SK-MEL-5 (cell line): Measurements from ENCODE around the genes TIMM50 and LEUTX.

DNA sequence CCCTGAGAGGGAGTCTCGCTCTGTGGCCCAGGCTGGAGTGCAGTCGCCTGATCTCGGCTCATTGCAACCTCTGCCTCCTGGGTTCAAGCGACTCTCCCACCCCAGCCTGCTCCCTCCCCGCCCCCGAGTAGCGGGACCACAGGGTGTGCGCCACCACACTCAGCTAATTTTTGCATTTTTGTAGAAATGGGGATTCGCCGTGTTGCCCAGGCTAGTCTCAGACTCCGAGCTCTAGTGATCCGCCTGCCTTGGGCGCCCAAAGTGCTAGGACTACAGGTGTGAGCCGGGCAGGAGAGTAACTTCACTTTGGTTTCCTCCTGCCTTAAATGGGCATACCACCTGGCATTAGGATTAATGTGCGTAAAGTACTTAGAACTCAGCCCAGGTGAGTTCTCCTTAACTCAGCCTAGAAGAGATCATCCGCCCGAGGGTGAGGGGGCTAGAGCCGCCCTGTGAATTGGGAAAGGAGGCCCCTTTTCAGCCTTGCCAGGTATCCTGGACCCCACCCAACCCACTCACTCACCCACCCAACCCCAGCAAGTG, 1.4 kb upstream of the ZFP36 start:
RAMPAGE:
- cytosol, long total RNA, result no peak
- long total RNA, result no peak
- nucleus, long total RNA, result no peak

GRCh38 chr19:39406965-39407485, 378 bp downstream of the ZFP36 start:
RAMPAGE:
- cytosol, long total RNA, result no peak
- long total RNA, result no peak
- nucleus, long total RNA, result no peak

DNA sequence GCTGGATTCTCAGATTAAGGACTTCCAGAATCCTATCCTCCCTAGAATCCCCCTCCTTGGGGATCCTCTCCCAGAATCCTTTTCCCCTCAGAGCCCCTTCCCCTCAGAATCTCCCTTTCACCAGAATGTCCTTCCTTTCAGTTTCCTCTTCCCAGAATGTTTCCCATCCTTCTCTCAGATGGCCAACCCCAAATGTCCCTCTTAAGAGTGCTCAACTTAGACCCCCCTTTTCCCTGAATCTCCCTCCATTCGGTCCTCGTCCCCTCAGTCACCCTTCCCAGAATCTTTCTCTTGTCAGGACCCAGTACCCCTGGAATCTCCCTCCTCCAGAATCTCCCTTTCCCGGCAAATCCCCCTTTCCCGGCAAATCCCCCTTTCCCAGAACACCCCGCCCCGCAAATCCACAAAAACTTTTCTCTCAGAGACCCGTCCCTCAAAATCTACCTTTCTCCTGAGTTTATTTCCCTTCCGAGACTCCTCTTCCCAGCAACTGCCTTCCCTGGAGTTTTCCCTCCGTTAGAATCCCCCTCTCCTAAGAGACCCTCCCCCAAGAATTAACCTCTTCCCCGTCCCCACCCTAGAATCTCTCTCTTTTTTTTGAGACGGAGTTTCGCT, 744 bp upstream of the RPS16 start:
RAMPAGE:
- cytosol, long total RNA, result no peak
- long total RNA, result no peak
- nucleus, long total RNA, result no peak

DNA sequence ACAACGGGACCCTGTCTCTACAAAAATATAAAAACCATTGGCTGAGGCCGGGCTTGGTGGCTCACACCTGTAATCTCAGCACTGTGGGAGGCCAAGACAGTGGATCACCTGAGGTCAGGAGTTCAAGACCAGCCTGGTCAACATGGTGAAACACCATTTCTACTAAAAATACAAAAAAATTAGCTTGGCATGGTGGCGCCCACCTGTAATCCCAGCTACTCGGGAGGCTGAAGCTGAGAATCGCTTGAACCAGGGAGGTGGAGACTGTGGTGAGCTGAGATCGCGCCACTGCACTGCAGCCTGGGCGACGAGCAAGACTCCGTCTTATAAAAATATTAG, 1.3 kb downstream of the SUPT5H start:
RAMPAGE:
- cytosol, long total RNA, result no peak
- long total RNA, result no peak
- nucleus, long total RNA, result no peak

GRCh38 chr19:39480316-39481404, at the start of gene TIMM50:
TIMM50 (plus strand) TSS chr19:39480838.
RAMPAGE:
- cytosol, long total RNA, result start-site peak on the plus strand at chr19:39480826-39480905, 6,564 and 4,766 reads in 2 replicates
- long total RNA, result start-site peak on the plus strand at chr19:39480835-39480913, 5,367 and 3,202 reads in 2 replicates
- nucleus, long total RNA, result start-site peak on the plus strand at chr19:39480838-39480905, 1,625 and 750 reads in 2 replicates

DNA sequence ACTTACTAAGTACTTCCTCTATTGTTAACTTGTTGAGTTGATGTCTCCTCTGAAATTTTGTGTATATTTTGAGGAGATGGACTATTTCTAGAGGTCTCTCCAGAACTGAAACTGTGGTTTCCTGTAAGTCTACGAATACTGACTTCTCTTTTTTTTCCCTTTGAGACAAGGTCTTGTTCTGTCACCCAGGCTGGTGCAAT, 12.3 kb upstream of the EID2 start:
RAMPAGE:
- cytosol, long total RNA, result no peak
- long total RNA, result no peak
- nucleus, long total RNA, result no peak

RAMPAGE:
- cytosol, long total RNA, result no peak
- long total RNA, result no peak
- nucleus, long total RNA, result no peak
Observed at GRCh38 chr19:39778559-39779096, at the start of gene LEUTX. LEUTX (plus strand) TSS chr19:39778854.

DNA sequence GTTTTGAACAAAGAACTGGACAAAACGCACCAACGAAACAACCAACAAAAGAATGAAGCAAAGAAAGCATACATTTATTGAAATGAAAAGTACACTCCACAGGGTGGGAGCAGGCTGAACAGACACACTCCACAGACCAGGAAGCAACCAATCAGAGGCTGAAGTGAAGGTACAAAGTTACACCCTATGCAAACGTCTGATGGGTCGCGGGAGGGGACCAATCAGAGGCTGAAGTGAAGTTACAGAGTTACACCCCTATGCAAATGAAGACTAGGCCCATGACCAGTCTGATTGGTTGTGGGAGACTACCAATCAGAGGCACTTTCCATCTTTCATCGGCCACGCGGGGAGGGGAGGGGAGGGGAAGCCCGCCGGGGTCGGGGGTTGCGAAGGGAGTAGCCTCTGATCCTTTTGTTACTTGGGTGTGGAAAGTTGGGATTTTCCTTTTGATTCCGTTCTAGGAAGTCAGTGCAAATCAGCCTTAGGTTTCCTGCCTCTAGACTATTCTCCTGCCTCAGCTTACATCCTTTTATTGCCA, 12.4 kb upstream of the FBL start:
RAMPAGE:
- cytosol, long total RNA, result no peak
- long total RNA, result no peak
- nucleus, long total RNA, result no peak

GRCh38 chr19:39866722-39867015, 20.5 kb upstream of the FBL start:
RAMPAGE:
- cytosol, long total RNA, result no peak
- long total RNA, result no peak
- nucleus, long total RNA, result no peak

DNA sequence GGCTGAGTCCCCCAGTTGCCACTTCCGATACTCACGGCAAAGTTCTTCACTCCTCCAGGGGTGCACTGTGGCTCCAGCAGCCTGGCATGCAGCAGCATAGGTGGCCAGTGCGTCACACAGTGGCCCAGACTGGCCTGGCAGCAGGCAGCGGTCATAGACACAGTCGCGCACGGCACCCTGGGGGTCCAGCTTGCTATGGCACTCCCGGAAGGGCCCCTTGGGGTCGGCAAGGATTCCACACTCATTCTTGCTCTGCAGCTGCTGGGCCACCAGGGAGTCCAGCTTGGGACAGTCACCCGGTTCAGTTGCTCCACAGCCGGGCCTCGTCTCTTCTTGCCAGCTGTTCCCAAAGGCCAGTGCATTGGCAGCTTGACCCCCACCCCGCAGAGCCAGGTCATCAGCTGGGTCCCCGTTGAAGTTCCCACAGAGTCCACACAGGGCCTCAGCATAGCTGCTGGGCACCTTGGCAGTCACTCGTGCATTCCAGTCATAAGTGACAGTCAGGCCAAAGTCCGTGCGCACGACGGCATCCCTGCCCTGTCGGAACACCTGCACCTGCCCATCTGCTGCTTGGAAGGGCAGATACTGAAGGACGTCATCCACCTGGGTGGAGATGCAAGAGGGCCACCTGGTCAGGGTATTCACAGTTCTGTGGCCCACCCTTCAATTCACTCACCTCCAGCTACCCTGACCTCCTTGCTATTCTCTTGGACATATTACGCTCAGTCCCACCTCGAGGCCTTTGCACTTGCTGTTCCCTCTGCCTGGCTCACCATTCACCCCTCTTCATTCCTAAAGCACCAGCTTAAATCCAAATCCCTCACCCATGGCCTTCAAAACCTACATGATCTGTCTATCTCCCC, 57.1 kb upstream of the PSMC4 start:
RAMPAGE:
- cytosol, long total RNA, result no peak
- long total RNA, result no peak
- nucleus, long total RNA, result no peak

RAMPAGE:
- cytosol, long total RNA, result no peak
- long total RNA, result no peak
- nucleus, long total RNA, result no peak
Observed at GRCh38 chr19:40191693-40192354, 598 bp downstream of the MAP3K10 start.

GRCh38 chr19:40266934-40267765, 18.0 kb downstream of the AKT2 start:
RAMPAGE:
- cytosol, long total RNA, result no peak
- long total RNA, result no peak
- nucleus, long total RNA, result no peak

DNA sequence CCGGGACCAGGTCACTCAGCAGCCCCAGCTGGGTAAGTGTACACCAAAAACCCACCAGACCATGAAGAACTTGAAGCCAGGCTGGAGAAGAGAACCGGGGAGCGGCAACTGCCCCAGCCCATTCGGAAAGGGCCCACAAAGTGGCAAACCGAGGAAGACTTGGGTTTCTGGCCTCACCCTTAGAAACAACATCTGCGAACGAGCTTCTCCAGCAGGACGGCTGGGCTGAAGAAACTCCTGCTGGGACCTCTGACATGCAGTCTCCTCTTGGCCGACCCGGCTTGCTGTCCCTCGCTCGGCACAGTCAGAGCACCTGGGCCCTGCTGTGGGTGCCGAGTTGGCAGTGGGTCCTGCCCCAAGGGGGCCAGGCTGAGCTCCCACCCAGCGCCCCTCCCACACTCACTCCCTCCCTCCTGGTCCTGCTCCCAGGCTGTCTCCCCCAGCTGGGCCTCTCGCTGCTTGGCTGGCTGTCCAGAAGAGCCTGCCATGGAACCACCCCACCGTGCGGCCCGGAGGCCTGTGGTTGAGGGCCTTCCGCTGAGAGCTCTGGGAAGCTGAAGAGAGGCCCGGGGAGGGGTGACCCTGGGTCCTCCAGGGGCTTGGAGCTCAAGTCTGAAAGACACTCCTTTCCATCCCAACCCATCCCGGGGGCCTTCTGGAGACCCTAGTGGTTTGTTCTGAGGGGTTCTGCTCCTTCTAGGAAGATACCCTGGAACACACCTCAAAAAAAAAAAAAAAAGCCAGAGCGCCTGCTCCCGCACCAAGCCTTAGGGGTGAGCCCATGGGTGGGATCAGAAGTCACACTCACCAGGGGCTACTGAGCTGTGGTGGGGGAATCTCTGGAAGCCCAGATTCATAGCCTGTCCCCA, 6.0 kb downstream of the AKT2 start:
RAMPAGE:
- cytosol, long total RNA, result no peak
- long total RNA, result no peak
- nucleus, long total RNA, result no peak

DNA sequence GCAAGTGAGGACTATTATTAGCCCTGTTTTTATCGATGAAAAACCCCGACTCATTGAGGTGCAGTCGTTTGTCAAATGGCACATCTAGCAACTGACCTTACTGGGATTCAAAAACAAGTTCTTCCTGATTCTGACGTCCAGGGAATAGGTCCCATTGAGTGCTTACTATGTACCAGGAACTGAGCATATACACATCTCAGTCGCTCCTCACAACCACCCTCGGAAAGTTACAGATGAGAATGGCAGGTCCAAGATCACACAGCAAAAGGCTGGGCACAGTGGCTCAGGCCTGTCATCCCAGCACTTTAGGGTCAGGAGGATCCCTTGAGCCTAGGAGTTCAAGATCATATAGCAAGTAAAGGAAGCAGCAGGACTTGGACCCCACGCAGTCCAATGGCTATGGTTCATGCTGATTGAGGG, 3.6 kb downstream of the C19orf47 start:
RAMPAGE:
- cytosol, long total RNA, result no peak
- long total RNA, result no peak
- nucleus, long total RNA, result no peak

DNA sequence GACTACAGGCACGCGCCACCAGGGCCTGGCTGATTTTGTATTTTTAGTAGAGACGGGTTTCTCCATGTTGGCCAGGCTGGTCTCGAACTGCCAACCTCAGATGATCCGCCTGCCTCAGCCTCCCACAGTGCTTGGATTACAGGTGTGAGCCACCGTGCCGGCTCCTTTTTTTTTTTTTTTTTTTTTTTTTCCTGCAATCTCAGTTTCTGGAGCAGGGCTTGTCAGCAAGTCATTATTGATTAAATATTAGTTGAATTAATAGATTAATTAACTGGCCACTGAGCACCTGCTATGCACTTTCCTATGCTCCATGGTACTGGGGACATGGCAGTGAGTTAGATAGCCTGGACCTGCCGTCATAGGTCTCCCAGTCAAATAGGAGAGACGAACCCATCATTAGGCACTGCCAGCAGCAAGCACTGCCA, 7.0 kb downstream of the PLD3 start:
RAMPAGE:
- cytosol, long total RNA, result no peak
- long total RNA, result no peak
- nucleus, long total RNA, result no peak

DNA sequence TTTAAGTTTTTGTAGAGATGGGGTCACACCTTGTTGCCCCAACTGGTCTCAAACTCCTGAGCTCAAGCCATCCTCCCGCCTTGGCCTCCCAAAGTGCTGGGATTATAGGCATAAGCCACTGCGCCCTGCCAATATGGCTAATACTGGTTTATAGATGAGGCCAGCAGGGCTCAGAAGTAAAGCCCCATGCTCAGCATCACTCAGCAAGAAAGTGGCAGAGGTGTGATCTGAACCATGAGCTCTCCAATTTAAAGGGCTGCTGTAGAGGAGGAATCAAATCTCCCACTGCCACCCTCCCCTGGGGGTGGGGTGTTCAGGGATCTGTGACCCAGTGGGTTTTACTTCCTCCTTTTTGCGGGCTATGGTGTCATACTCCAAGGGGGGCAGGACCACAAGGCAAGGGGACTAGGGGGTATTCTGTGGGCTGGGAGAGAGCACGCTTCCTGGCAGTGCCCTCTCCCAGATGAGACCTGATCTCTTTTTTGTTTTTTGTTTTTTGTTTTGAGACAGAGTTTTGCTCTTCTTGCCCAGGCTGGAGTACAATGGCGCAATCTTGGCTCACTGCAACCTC, 10.2 kb downstream of the PLD3 start:
RAMPAGE:
- cytosol, long total RNA, result no peak
- long total RNA, result no peak
- nucleus, long total RNA, result no peak

DNA sequence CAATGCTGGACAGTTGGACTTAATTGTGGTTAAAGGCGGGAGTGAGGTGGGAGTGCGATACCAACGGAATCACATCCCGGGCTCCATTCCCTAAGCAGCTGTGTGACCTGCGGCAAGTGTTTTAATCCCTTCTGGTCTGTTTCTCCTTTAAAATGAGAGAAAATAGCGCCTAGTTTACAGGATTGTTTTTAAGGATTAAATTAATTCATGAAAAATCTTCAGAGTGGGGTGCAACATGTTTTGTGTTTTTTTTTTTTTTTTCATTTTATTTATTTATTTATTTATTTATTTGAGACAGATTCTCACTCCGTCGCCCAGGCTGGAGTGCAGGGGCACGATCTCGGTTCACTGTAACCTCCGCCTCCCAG, 687 bp upstream of the SERTAD1 start:
RAMPAGE:
- cytosol, long total RNA, result no peak
- long total RNA, result no peak
- nucleus, long total RNA, result no peak

DNA sequence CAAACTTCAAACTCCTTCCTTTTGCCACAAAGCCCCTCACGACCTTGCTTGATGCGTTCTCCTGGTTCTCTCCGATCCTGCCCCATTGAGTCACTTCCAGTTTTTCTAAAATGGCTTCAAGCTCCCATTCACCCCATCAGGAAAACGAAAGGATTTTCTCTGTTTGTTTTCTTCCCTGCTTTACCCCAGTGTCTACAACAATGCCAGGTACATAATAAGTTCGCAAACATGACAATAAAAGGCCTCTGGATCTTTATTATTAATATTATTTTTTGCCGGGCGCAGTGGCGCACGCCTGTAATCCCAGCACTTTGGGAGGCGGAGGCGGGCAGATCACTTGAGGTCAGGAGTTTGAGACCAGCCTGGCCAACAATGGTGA, 862 bp upstream of the SERTAD3 start:
RAMPAGE:
- cytosol, long total RNA, result no peak
- long total RNA, result no peak
- nucleus, long total RNA, result no peak

DNA sequence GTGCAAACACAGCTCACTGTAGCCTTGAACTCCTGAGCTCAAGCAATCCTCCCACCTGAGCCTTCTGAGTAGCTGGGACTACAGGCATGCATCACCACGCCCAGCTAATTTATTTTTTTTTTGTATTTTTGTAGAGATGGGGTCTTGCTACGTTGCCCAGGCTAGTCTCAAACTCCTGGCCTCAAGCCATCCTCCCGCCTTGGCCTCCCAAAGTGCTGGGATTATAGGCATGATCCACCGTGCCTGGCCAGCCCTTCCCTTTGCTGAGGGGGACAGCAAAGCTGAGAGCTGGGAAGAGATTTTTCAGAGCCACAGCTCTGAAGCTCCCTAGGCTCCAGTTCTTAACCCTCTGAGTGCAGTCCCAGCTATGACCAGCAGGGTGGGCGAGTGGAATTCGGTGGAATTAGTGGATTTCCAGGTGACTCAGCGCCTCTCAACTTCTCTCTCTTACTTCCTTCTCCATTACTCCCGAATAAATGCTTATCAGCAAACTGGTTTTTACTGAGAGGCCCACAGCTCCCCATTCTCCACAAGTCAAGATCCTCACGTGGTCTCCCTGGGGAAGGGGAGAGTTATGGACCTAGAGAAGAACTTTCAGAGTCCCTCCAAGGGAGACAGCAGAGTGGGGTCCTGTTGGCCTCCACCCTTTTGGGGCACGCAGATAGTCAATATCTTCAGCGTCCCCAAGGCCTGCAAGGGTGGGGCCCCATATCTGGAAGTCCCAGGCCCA, 1.2 kb downstream of the BLVRB start:
RAMPAGE:
- cytosol, long total RNA, result no peak
- long total RNA, result no peak
- nucleus, long total RNA, result no peak

DNA sequence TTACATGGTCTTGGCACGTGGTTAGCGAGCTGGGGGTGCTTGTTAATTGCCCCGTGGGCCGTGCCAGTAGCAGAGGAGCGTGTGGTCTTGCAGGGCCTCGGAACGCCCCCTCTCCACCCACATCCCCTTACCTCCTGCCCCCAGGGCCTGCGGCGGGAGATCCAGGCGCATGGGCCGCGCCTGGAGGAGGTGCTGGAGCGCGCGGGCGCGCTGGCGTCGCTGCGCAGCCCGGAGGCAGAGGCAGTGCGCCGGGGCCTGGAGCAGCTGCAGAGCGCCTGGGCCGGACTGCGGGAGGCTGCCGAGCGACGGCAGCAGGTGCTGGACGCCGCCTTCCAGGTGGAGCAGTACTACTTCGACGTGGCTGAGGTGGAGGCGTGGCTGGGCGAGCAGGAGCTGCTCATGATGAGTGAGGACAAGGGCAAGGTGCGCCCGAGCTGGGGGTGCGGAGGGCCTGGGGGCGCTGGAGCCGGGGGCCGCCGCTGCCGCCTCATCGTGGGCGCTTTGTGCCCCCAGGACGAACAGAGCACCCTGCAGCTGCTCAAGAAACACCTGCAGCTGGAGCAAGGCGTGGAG, 22.6 kb upstream of the SHKBP1 start:
RAMPAGE:
- cytosol, long total RNA, result no peak
- long total RNA, result no peak
- nucleus, long total RNA, result no peak